ENCODE results near the genes OR4M1, OR4K17, CCNB1IP1, EDDM3A and OR5AU1.

- PRO-cap, 2 experiments, result no peak in any of the 2 experiments
- RAMPAGE, long total RNA, 4 experiments, result no peak in any of the 4 experiments
Measured at GRCh38 chr14:19773185-19773668, at the start of gene OR4M1. TSS of gene OR4M1 (plus strand) at chr14:19773504.

- PRO-cap, 2 experiments, result no peak in any of the 2 experiments
- RAMPAGE, long total RNA, 4 experiments, result no peak in any of the 4 experiments
Measured at GRCh38 chr14:20110587-20110898, at the start of gene OR4K17. TSS of gene OR4K17 (plus strand) at chr14:20110739.

DNA sequence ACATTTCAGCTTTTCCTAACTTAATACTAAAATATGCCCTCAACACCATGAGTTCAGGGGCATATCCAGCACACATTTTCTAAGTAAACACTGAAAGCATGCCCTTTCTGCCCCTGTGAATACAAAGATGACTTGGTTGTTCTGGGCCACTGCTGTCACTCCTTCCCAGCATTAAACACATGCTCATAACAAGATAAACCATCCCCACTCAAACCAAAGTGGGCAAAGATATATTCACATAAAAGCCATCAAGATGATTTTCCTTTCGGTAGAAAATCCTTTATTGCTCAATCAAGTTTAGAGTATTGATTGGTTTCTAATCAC is 2.0 kb downstream of the CCNB1IP1 start:
- PRO-cap, 2 experiments, result no peak in any of the 2 experiments
- RAMPAGE, long total RNA, 4 experiments, result no peak in any of the 4 experiments

GRCh38 chr14:20332704-20333657 is at the start of gene CCNB1IP1:
TSS of gene CCNB1IP1 (minus strand) at chr14:20333279.
- PRO-cap, 2 experiments, result peak in 2 of 2 experiments; most common plus-strand start chr14:20333059 (in 1); most common minus-strand start chr14:20332987 (in 1)
- RAMPAGE, long total RNA, 4 experiments, result start-site peak on the minus strand in 3 of 4 experiments, at chr14:20333254-20333318 at its widest, 34 to 87 reads per replicate

- PRO-cap, 2 experiments, result no peak in any of the 2 experiments
- RAMPAGE, long total RNA, 4 experiments, result no peak in any of the 4 experiments
Measured at GRCh38 chr14:20427181-20427536, 8.8 kb downstream of the KLHL33 start.

GRCh38 chr14:20706586-20707442 is 18.2 kb downstream of the ANG start:
- PRO-cap, 2 experiments, result no peak in any of the 2 experiments
- RAMPAGE, long total RNA, 4 experiments, result no peak in any of the 4 experiments

DNA sequence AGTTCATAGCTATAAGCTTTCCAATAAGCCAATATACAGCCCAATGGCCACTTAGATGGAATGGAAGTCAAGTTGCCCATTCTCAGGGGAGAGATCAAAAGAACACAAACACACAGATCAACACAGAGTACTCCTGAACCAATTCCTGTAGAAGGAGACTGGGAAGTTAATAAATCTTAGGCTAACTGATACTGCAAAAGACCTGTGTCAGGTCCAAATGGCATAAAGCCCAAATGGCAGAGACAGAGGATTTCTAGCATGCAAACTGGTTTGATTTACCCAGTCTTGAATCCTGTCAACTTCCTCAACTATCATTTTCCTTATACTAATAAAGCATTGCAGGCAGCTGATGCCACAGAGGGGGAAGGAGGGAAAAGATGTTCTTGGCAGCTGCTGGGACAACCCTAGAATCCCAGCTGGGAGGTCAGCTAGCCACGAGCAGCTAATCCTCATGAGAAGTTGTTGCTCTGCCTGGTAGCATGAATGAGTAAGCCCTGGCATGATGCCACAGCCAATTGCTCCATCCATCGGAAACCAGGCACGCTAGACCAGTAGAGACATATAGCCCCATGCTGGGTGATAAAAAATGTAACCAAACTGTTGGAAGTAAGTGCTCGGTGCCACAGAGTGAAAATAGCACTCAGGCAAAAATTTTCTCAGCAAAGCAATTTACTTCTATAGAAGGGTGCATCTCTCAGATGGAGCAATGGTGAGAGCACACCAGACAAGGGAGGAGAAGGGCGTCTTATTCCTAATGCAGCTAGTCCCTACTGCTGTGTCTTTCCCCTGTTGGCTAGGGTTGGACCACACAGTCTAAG is 26.2 kb downstream of the ANG start:
- PRO-cap, 2 experiments, result no peak in any of the 2 experiments
- RAMPAGE, long total RNA, 4 experiments, result no peak in any of the 4 experiments

GRCh38 chr14:20715405-20715621 is 26.7 kb downstream of the ANG start:
- PRO-cap, 2 experiments, result no peak in any of the 2 experiments
- RAMPAGE, long total RNA, 4 experiments, result no peak in any of the 4 experiments

GRCh38 chr14:20745689-20745955 is at the start of gene EDDM3A:
TSS of gene EDDM3A (plus strand) at chr14:20745887.
- PRO-cap, 2 experiments, result no peak in any of the 2 experiments
- RAMPAGE, long total RNA, 4 experiments, result no peak in any of the 4 experiments

DNA sequence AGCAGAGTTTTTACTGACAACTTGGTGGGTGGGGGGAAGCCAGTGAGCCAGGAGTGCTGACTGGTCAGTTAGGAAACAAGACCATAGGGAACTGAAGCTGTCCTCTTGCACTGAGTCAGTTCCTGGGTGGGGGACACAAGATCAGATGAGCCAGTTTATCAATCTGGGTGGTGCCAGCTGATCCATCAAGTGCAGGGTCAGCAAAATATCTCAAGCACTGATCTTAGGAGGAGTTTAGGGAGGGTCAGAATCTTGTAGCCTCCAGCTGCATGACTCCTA is 19.1 kb upstream of the RNASE1 start:
- PRO-cap, 2 experiments, result no peak in any of the 2 experiments
- RAMPAGE, long total RNA, 4 experiments, result no peak in any of the 4 experiments

DNA sequence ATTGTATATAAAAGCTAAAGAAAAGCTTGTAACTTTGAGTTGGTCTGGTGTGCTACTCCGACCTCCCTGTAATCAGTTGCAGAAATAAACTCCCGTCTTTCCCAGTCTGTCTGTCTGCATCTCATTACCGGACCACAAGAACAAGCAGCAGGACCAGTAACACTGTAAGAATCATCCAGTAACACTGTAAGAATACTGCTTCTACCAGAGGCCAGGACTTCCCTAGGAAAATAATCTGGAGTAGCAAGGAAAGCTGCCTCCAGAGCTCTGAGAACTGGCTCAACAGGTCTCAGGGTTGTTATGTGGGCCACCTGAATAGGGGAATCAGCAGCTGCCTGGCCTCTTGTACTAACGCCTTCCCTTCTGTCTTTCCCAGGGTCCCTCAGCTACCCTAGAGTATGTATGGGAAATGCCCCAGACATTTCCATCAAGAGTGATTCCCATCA is 1.0 kb upstream of the SLC39A2 start:
- PRO-cap, 2 experiments, result no peak in any of the 2 experiments
- RAMPAGE, long total RNA, 4 experiments, result no peak in any of the 4 experiments

DNA sequence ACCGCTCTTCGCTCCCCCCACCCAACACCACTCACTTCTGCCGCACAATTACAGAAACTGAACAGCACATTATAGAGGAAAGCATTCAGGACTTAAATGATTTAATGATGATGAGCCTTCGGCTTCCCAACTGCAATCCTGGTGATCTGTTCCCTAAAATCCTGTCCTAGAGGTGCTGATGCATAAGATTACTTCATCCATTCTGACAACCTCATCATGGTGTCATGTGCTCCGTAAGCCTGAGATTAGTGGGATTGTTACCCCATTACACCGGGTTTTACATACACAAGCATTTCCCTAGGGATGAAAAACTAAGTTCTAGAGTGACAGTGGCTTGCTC is 2.5 kb upstream of the RNASE13 start:
- PRO-cap, 2 experiments, result peak in 1 of 2 experiments; most common minus-strand start position 140 of the sequence (in 1)
- RAMPAGE, long total RNA, 4 experiments, result no peak in any of the 4 experiments

GRCh38 chr14:21059857-21060310 is 2.3 kb downstream of the RNASE8 start:
- PRO-cap, 2 experiments, result no peak in any of the 2 experiments
- RAMPAGE, long total RNA, 4 experiments, result no peak in any of the 4 experiments

GRCh38 chr14:21092256-21093299 is 5.9 kb downstream of the ZNF219 start:
- PRO-cap, 2 experiments, result no peak in any of the 2 experiments
- RAMPAGE, long total RNA, 4 experiments, result start-site peak on the minus strand in 1 of 4 experiments, at chr14:21092797-21093116 at its widest, 17 to 18 reads per replicate

- PRO-cap, 2 experiments, result no peak in any of the 2 experiments
- RAMPAGE, long total RNA, 4 experiments, result no peak in any of the 4 experiments
Measured at GRCh38 chr14:21155950-21156356, at the start of gene OR5AU1. TSS of gene OR5AU1 (minus strand) at chr14:21156063.

- PRO-cap, 2 experiments, result no peak in any of the 2 experiments
- RAMPAGE, long total RNA, 4 experiments, result no peak in any of the 4 experiments
Measured at GRCh38 chr14:21234961-21235481, 34.2 kb downstream of the HNRNPC start.

- PRO-cap, 2 experiments, result no peak in any of the 2 experiments
- RAMPAGE, long total RNA, 4 experiments, result no peak in any of the 4 experiments
Measured at GRCh38 chr14:21239833-21240487, 29.3 kb downstream of the HNRNPC start.

DNA sequence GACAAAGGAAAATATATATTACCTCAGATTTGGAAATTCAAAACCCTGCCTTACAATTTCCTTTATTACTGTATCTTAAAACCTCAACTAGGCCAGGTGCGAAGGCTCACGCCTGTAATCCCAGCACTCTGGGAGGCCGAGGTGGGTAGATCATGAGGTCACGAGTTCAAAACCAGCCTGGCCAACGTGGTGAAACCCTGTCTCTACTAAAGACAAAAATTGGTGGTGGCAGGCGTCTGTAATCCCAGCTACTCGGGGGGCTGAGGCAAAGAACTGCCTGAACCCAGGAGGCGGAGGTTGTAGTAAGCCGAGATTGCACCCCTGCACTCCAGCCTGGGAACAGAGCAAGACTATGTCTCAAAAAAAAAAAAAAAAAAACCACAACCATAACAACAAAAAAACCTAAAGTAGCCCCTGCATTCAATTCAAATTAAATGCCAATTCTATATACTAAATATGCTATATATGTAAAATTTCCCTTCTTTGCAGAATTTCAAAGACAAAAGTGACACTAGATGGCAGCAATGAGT is 28.3 kb downstream of the HNRNPC start:
- PRO-cap, 2 experiments, result no peak in any of the 2 experiments
- RAMPAGE, long total RNA, 4 experiments, result no peak in any of the 4 experiments

- PRO-cap, 2 experiments, result no peak in any of the 2 experiments
- RAMPAGE, long total RNA, 4 experiments, result no peak in any of the 4 experiments
Measured at GRCh38 chr14:21243729-21244845, 25.2 kb downstream of the HNRNPC start.

DNA sequence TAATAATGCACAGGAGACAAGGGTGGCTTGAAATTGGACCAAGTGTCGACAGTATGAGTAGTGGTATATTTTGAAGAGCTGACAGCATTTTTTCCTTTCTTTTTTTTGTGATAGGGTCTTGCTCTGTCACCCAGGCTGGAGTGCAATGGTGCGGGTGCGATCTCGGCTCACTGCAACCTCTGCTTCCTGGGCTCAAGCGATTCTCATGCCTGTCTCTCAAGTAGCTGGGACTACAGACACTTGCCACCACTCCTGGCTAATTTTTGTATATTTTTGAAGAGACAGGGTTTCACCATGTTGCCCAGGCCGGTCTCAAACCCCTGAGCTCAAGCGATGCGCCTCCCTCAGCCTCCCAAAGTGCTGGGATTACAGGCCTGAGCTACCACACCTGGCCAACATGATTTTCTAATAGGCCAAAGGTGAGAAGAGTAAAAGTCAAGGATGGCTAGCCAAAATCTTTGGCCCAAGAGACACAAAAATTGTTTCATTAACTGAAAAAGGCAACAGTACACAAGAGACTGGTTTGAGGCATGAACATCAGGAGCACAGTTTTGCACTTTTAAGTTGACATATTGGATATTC is 12.6 kb downstream of the HNRNPC start:
- PRO-cap, 2 experiments, result no peak in any of the 2 experiments
- RAMPAGE, long total RNA, 4 experiments, result no peak in any of the 4 experiments